Measurements from ENCODE around the genes SMO, STRIP2, NRF1 and SSMEM1.

- RRBS = no CpG with 5 or more reads among the region's 5 CpGs
Measured at GRCh38 chr7:128003602-128004206, 27.5 kb downstream of the LRRC4 start.

DNA sequence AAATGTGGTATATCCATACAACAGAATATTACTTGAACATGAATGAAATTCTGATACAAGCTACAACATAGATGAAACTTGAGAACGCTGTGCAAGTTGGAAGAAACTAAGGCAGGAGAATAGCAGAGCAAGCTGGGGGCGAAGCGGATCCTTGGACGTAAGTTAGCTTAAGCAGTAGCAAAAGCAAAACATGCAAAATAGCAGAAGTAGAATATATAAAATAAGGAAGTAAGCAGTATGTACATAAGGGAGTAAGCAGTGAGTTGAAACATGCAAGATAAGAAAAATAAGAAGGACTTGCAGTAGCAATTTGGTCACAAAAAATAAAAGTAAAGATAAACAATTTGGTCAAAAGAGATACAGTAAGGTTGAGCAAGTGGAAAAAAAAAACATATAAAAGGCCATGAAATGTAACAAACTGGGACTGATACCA, 18.0 kb upstream of the HILPDA start:
- RRBS = no CpG with 5 or more reads among the region's 4 CpGs

- RRBS = no CpG with 5 or more reads among the region's 3 CpGs
Measured at GRCh38 chr7:128599453-128600232, 72.4 kb upstream of the GARIN1A start.

DNA sequence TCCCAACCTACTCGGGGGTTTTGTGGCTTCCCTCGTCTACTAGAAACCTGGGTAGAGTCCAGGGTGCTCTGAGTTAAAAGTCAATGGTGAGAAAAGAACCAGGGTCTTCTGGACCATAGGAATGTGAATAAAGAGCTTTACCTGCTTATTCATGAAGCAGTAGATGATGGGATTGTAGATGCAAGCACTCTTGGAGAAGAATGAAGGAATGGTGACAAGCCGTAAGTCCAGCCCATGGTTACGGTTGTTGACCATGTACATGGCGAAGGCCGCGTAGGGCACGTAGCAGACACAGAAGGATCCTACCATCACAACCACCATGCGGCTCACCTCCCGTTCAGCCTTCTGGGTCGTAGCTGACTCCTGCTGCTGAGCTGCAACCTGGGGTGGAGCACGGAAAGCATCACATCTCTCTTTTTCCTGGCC, 2.1 kb downstream of the OPN1SW start:
- RRBS = no CpG with 5 or more reads among the region's 12 CpGs

DNA sequence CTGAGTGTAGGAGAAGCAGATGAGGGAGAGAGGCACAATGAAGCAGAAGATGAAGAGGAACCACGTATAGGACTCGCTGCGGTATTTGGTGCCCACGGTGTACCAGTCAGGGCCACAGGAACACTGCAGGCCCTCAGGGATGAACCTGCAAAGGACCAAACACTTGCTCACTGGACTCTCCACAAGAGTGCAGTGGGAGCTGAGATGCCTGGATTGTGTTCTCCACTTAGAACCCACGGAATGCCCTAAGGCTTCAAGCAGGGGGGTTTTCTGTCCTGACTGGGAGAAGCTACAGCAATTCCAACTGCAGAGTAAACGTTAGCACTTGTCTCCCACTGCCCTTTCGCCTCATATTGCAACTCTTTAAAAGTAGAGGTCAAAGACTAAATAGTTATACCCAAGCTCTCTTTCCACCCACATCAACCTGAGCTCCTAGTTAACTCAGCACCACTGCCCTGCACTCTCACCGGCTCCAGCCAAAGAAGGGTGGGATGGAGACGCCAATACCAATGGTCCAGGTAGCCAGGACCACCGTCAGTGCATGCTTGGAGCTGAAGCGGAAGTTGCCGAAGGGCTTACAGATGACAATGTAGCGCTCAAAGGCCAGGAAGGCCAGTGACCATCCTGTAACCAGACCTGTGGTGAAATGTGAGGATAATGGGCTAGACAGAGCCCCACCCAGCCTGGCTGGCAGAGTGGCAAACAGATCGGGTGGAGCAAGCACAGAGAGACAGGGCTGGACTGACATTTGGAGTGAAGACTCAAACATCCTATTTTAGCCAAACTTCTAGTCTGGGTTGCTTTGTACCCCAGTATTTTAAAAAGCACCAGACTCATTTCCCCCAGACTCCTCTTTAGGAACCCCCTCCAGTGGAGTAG, 836 bp downstream of the OPN1SW start:
- RRBS = no CpG with 5 or more reads among the region's 14 CpGs

DNA sequence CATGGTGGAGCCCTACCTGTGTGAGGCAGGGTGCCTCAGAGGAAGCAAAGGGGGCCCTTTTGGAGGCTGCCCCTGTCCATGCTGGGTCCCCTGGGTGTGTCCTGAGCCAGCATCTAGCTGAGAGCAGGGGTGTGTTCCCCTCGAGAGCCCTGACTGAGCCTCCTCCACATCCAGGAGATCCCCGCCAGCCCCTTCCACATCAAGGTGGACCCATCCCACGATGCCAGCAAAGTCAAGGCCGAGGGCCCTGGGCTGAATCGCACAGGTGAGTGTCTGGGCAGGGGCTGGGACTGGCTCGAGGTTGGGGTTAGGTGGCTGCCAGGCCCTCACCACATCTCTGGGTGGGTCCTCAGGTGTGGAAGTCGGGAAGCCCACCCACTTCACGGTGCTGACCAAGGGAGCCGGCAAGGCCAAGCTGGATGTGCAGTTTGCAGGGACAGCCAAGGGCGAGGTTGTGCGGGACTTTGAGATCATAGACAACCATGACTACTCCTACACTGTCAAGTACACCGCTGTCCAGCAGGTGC, 12.9 kb downstream of the FLNC start:
- RRBS = no CpG with 5 or more reads among the region's 12 CpGs

DNA sequence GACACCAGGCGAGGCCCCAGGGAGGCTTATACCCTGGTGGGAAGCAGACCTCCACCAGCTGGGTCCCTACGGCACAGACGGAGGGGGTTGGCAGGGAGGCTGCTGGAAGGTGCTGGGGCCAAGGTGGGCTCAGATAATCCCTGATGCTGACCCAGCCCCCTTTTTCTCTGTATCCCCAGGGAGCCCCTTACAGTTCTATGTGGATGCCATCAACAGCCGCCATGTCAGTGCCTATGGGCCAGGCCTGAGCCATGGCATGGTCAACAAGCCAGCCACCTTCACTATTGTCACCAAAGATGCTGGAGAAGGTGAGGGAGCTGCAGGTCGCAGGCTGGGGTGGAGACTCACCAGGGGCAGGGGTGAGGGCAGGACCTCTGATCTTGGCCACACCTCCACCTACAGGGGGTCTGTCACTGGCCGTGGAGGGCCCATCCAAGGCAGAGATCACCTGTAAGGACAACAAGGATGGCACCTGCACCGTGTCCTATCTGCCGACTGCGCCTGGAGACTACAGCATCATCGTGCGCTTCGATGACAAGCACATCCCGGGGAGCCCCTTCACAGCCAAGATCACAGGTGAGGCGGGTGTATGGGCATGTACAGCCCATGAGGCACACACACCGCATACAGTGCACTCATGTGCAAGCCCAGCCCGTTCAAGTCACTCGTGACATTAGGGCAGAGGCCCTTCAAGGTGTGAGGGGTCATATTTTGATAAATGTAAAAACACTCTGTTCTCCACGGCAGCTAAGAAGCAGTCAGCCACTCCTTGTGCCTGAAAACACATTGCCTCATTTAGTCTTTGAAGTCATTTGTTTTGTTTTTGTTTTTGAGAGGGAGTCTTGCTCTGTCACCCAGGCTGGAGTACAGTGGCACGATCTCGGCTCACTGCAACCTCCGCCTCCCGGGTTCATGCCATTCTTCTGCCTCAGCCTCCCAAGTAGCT, 11.3 kb upstream of the ATP6V1F start:
- RRBS = no CpG with 5 or more reads among the region's 22 CpGs

GRCh38 chr7:128890494-128891071, 19.9 kb downstream of the KCP start:
- RRBS = 16% methylated on average over 13 of the region's 55 CpGs

- RRBS = no CpG with 5 or more reads among the region's 17 CpGs
Measured at GRCh38 chr7:128954607-128955692, 17.2 kb downstream of the IRF5 start.

DNA sequence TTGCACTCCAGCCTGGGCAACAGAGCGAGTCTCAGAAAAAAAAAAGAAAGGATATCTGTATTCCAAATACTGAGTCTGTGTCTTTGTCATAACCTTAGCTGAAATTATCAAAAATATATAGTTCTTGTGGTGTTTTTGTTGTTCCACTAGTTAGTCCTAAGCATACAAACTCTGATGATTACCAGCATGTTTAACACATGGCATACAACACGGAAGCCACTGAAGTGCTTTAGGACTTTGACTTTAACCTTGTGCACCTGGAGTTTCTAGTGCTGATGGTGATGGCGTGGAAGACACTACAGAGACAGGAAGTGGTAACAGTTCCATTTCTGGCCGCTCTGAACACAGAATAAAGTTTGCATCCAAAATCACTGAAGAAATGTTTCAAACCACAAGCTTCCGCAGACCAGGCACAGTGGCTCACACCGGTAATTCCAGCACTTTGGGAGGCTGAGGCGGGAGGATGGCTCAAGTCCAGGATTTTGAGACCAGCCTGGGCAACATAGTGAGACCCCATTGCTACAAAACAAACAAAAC, 40.3 kb upstream of the TNPO3 start:
- RRBS = no CpG with 5 or more reads among the region's 7 CpGs

GRCh38 chr7:129137184-129137734, 7.2 kb upstream of the TSPAN33 start:
- RRBS = no CpG with 5 or more reads among the region's 2 CpGs

- RRBS = 2% methylated on average over 25 of the region's 53 CpGs
Measured at GRCh38 chr7:129188234-129188884, at the start of gene SMO. Gene SMO (plus strand): TSS chr7:129188633.

DNA sequence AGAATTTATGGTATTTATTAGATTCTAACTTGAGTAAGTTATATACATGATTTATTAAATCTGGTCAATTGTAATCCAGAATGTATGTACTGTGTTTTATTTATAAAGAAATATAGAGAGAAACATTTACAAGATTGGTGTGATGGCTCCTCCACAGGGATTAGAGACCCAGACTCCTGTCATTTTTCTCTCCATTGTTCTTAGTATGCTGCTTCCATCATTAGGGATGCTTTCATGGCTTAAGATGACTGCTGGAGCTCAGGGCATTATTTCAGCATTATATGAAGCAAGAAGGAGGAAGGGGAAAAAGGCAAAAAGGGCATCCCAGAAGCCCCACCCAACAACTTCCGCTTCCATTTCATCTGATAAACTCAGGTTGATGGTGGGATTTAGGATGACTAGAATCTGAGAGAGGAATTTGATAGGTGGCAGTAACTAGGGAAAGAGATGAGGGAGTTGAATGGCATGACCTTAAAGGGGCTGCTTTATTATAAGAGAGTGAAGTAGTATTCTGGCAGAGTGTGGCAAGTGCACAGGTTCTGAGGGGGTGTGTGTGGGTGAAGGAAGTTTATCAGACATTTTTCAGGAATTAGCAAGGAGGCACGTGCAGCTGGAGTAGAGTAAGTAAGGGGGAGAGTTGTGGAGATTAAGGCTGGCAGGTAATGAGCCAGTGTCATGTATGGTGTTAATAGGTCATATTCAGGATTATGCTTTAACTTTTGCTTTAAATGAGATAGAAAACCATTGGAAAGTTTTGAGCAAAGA, 40.3 kb downstream of the AHCYL2 start:
- RRBS = no CpG with 5 or more reads among the region's 2 CpGs

DNA sequence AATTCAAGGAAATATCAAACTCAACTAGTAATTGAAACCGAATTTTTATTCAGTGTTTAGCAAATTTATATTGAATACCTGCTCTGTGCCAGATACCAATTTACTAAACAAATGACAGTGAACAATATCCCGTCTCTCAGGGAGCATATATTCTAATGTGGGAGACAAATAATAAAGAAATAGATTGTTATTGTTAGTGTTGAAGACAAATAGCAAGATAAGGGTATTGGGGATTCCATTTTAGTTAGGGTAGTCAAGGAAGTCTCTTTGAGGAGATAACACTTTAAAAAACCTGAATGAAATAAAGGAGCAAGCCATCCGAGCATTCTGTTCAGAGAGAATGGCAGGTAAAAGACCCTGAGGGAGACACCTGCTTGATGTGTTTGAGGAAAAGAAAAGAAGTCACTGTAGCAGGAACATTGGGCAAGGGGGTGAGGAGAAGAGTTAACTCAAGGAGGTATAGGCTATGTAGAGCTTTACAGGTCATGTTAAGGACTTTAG, 16.5 kb upstream of the STRIP2 start:
- RRBS = no CpG with 5 or more reads among the region's 3 CpGs

DNA sequence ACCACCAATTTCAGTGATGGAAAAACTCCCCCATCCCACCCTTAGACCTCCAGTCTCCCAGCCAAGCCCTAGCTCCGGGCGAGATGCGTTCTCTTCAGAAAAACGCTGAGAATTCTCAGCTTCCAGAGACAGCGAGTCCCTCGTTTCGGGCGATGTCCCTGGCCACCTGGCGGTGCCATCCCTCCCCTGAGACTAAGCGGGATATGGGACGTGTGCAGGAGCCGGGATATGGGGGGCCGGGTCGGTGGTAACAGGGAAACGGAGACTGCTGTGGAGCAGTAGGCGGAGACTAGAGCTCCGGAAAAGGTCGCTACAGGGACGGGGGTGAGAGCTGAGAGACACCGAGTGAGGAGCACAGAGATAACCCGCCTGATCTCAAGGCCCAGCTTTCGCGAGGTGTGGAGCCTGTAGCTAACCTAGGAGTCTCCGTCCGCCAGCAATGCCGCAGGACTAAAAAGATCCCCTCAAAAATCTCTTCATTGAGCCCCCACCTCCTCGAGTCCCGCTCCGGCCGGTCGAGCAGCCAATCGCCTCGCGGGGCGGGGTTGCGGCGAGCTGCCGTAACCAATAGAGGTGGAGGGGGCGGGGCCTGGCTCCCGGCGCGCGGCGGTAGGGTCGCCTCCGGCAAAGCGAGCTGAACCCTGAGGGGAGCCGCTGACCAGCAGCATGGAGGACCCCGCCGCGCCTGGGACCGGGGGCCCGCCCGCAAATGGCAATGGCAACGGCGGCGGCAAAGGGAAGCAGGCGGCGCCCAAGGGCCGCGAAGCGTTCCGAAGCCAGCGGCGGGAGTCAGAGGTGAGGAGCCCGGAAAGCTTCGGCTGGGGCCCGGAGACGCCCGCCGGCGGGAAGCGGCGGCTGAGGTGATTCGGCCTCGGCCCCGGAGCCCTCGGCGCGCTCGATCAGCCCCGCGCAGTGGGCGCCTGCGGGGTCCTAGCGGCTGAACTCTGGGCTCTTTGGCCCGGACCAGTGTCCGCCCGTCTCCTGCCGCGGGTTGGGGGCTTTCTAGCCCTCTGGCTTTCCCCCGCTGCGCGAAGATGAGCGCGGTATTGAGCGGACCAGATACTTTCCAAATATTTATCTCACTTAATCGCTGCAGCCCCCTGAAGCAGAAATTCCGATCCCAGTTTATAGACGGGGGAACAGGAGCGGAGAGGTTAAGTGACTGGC, at the start of gene STRIP2:
Gene STRIP2, plus strand, starts transcription at position 626 of the 1,167 bp plus-strand sequence.
- RRBS = 2% methylated on average over 29 of the region's 101 CpGs

GRCh38 chr7:129611221-129611536, 341 bp upstream of the NRF1 start:
- RRBS = 0% methylated on average over 3 of the region's 17 CpGs

GRCh38 chr7:129611537-129612720, at the start of gene NRF1:
Gene NRF1 (plus strand): TSS chr7:129611720.
- RRBS = 3% methylated on average over 53 of the region's 142 CpGs

- RRBS = no CpG with 5 or more reads among the region's 13 CpGs
Measured at GRCh38 chr7:130134519-130135625, 64.5 kb downstream of the KLHDC10 start.

DNA sequence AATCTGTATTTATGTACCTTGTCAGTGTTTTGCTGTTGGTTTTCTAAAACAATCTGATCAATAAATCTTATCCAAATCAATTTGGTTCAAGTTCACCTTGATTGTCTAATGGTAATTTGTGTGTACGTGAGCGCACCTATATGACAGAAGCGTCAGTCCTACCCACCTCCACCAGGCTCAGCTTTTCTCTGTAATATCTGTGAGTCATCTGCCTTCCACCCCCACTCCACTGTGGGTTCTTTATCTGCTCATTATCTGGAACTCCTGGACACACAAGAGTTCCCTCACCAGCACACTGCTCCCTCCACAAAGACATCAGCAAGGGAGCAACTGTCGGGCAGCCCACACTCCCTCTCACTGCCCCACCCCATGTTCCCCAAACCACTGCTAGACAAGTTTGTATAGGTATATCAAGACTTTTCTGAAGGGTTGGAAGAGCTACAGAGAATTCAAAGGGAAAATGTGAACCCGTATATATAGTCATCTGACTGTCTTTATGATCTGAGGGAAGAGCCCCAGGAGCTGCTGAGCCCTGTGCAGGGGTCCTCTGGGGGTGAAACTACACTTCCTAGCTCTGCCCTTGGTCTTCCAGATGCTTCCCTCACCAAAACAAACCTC, 65.4 kb downstream of the KLHDC10 start:
- RRBS = no CpG with 5 or more reads among the region's 5 CpGs

DNA sequence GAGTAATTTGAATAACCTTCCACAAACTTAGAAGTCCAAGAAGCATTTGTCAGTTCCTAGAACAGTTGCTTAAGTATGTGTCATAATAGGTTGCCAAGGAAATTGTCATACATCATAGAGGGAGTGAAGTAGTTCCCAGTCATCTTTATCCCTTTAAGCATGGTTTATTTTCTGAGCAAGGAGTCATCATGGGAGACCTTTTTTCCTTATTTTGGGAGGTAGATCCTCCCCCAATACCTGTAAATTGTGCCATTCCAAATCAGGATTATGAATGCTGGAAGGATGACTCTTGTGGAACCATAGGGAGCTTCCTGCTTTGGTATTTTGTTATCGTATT, at the start of gene SSMEM1:
Gene SSMEM1, plus strand, starts transcription at position 138 of the 337 bp plus-strand sequence.
- RRBS = no CpG with 5 or more reads among the region's 1 CpG

Measured in iris pigment epithelial cell (primary cell).